Breast epithelium (tissue), 2 donors: Measurements from ENCODE around the gene POMT2.

- PRO-cap: no peak
- RAMPAGE, long total RNA, 2 experiments: no peak in any of the 2 experiments
Measured at GRCh38 chr14:75979588-75980576, 1.9 kb downstream of the TGFB3 start.

- PRO-cap: no peak
- RAMPAGE, long total RNA, 2 experiments: no peak in any of the 2 experiments
Measured at GRCh38 chr14:76075167-76075560, 76.6 kb upstream of the GPATCH2L start.

DNA sequence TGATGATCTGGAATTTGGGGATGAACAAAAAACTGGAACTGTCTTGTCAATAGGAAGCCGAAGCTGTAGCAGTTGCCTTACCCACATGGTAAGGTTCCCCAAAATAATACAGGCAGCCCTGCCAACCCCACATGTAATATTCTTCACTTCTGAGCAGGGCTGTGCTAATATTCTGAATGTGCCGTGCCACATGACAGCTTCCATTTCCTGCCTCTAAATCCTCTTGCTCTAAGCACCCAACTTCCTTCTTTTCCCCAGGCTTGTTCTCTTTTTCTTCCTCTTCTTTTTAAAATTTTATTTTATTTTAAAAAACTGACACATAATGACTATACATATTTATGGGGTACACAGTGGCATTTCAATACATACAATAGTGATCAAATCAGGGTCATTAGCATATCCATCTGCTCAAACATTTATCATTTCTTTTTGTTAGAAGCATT, 39.6 kb downstream of the GPATCH2L start:
- PRO-cap: no peak
- RAMPAGE, long total RNA, 2 experiments: no peak in any of the 2 experiments

DNA sequence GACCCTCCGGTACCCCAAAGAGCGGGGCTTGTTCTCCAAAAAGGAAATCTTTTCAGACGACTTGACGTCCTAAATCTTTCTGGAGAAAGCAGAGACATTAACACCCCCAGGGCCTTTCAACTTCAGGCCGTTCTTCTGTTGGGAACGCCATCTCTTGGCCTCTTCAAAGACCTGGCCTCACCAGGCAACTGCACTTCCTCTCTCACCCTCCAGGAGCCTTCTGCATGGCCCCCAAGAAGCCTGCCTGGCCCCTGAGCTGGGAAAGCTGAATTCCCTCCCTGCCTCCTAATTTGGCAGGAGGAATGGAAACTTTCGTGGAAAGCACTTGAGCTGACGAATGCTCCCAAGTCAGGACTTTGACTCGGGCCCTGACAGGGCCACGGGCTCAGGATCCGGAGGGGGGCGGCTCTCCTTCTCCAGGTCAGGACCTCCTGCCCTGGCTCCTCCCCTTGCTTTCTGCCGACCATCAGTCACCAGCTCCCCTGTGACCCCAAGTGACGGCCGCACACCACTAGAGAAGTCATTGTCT, 65.9 kb upstream of the ESRRB start:
- PRO-cap: no peak
- RAMPAGE, long total RNA, 2 experiments: no peak in any of the 2 experiments

DNA sequence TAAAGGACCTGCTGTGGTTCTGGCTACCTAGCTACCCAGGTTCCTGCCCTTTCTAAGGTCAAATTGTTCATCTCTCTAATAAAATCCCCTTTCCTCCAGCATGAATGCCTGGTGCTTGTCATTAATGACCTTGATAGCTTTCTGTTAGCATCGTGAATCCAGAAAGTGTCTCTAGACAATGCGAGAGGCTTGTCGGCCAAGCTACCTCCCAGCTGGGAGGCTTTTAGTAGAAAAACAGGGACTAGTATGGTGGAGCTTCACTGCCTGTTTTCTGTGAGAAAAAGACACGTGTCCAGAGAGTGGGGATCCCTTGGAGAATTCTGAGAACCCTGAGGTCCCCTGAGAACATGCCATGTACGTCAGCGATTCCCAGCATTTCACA, 139.6 kb downstream of the ESRRB start:
- PRO-cap: no peak
- RAMPAGE, long total RNA, 2 experiments: no peak in any of the 2 experiments

DNA sequence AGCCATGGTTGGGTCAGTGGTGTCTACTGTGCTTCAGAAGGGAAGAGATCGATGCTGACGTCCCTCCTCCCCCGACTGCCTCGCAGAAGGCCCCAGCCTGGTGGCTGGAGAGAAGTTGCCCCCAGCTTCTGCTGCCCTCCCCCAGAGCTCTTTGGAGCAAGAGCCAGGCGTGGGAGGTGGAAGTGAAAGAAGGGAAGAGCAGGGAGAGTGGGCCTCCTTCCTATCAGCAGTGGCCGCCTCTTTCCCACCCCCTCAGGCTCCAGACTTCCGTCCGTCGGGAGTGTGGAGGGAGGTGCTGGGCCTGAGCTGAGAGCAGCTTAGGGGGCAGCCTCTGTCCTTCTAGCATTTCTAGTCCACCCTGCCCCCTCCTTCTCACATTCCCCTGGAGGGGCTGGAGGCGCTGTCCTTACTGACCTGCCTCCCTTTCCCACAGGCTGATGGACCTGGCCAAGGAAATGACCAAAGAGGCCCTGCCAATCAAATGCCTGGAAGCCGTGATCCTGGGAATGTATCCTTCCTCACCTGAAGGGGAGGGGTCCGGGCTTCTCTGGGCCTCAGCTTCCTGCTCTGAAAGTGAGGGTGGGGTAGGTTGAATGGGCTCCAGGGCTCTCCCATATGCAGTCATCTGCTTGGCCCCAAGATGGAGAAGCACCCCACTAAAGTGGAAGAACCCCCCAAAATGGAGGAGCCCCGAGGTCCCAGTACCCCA, 11.6 kb downstream of the VASH1 start:
- PRO-cap: no peak
- RAMPAGE, long total RNA, 2 experiments: no peak in any of the 2 experiments

DNA sequence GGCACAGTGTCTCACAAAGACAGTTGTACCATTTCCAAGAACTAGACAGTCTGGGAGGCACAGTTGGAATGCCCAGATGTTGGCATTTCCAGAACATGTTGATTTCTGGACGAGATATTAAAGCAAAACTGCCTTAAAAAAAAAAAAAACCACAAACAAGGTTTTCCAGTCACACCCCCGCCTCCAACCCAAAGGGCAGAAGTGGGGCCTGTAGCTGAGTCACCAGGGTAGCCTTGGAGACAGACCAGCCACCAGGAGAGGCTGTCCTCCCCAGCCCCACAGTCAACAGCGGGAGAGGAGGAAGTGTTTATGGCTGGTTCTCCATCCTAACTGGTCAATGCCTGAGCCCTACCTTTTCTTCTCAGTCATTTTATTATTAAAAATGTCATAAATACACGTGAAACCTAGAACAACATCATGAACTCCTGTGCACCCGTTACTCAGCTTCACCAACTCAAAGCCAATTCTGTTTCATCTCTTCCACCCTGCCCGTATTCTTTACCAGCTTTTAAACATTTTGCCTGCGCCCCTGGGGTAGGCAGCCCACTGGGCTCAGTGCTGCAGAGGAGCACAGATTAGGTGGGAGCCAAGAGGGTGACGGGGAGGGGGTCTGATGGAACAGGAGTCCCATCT, 12.3 kb downstream of the VASH1 start:
- PRO-cap: no peak
- RAMPAGE, long total RNA, 2 experiments: no peak in any of the 2 experiments

GRCh38 chr14:76803242-76803705, 9.4 kb downstream of the ANGEL1 start:
- PRO-cap: no peak
- RAMPAGE, long total RNA, 2 experiments: no peak in any of the 2 experiments

DNA sequence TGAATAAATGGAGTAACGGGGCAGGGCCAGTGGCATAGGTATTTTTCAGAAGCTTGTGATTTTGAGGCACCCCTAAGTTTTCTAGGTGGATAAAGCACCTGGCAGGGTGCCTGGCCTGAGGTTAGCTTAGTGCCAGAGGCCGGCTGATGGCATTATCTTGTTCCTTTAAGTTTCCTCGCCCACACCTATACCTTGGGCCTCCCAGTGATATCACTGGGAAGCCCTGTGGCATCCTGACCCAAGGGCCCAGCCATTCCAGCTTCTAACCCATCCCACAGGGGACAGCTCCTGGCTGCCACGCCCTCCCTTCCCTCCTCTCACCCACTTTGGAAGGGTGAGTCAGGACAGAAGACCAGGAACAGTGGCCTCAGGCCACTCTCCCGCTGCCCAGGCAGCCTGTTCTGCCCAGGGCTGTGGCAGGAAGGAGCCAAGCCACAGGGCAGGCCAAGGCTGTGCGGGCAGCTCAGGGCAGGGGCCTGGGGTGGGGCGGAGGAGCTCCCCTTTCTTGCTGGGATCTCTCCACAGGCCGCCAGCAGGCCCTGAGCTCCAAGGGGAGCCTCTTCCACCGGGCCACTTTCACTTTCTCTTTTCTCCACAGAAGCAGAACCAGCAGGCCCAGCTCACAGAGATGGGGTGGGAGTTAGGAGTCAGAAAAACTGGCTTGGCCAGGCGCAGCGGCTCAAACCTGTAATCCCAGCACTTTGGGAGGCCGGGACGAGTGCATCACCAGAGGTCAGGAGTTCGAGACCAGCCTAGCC, 75.1 kb downstream of the IRF2BPL start:
- PRO-cap: unidirectional peak, plus-strand start at position 345 of the sequence
- RAMPAGE, long total RNA, 2 experiments: no peak in any of the 2 experiments

- PRO-cap: no peak
- RAMPAGE, long total RNA, 2 experiments: no peak in any of the 2 experiments
Measured at GRCh38 chr14:76961578-76962278, 66.8 kb downstream of the IRF2BPL start.

DNA sequence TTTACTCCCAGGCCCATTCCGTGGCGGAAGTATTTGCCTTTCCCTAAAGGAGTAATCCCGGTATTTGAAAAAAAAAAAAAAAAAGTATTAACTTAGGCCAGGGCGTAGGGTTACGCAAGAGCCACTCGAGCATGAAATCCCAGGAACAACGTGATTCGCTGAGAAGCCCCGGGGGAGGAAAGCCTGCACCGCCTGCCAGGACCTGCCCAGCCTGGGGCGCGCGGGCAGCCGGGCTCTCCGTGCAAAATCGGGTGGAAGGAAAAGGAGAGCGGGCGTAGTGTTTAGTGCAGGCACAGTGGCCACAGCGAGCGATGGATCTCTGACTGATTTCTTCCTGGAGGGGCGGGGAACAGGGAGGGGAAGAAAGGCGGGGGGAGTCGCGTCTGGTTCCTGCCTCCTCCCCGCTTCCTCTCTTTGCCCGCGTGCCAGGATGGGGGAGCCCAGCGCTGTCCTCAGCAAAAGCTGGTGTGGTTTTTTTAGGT, 4.8 kb upstream of the IRF2BPL start:
- PRO-cap: bidirectional peak, plus-strand start at position 161 of the sequence, minus-strand start outside the sequence; bidirectional peak, plus-strand start at position 244 of the sequence, minus-strand start at position 249 of the sequence; bidirectional peak, plus-strand start at position 417 of the sequence, minus-strand start at position 297 of the sequence
- RAMPAGE, long total RNA, 2 experiments: start-site peak on the plus strand in 2 of 2 experiments, centred at positions 197 to 237 of the sequence, 8 to 11 reads per replicate

DNA sequence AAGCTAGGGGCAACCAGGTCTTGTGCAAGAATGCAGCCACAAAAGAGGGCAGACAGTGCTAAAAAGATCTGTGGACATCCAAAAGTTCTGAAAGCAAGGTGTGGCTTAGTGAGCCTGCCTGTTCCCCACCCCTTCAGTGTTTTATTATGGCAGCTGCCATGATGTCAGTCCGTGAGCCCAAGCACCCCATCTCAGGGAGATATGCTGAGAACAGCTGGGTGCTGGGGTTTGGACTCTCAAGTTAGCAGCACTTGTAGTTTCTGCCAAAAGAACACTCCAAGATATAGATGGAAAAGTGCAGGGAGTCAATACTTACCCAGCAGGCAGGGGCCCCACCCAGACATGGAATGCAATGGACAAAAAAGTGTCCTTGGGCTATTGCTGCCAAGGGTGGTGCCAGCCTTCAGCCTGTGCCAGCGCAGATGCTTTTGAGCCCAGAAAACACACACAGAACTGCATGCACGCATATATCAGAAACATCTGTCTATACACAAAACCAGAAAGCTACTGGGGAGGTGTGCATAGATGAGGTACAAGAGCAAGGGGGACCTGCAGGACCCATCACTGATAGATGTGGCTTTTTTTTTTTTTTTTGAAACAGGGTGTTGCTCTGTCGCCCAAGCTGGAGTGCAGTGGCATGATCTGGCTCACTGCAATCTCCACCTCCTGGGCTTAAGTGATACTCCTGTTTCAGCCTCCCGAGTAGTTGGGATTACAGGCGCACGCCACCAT, 17.1 kb upstream of the IRF2BPL start:
- PRO-cap: no peak
- RAMPAGE, long total RNA, 2 experiments: no peak in any of the 2 experiments

GRCh38 chr14:77051128-77051688, 22.7 kb upstream of the IRF2BPL start:
- PRO-cap: unidirectional peak, plus-strand start at chr14:77051462
- RAMPAGE, long total RNA, 2 experiments: no peak in any of the 2 experiments

DNA sequence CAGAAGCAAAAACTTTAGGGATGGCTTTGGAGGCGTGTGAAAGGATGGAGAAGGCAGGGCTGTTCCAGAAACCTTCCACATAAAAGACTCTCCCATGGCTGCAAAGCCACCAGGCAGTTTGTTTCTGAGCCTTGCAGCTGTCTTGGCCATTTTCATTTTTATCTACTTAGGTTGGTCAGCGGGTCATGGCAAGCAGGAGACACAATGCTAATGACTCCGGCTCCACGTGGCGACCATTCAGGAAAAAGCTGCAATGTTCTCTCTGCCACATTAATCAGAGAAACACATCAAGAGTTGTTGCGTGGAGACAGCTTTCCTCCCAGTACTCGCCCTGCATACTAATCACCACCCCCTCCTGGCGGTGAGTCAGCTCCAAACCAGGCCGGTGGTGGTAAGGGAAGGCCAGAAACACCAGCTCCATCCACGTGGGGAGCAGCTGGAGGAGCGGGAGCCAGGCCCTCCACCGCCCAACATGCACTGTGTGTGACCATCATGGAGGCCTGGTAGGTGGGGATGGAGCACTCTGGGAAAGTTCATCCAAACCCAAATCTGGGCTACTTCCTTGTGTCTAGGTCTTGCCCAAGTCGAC, 31.0 kb upstream of the IRF2BPL start:
- PRO-cap: no peak
- RAMPAGE, long total RNA, 2 experiments: no peak in any of the 2 experiments

DNA sequence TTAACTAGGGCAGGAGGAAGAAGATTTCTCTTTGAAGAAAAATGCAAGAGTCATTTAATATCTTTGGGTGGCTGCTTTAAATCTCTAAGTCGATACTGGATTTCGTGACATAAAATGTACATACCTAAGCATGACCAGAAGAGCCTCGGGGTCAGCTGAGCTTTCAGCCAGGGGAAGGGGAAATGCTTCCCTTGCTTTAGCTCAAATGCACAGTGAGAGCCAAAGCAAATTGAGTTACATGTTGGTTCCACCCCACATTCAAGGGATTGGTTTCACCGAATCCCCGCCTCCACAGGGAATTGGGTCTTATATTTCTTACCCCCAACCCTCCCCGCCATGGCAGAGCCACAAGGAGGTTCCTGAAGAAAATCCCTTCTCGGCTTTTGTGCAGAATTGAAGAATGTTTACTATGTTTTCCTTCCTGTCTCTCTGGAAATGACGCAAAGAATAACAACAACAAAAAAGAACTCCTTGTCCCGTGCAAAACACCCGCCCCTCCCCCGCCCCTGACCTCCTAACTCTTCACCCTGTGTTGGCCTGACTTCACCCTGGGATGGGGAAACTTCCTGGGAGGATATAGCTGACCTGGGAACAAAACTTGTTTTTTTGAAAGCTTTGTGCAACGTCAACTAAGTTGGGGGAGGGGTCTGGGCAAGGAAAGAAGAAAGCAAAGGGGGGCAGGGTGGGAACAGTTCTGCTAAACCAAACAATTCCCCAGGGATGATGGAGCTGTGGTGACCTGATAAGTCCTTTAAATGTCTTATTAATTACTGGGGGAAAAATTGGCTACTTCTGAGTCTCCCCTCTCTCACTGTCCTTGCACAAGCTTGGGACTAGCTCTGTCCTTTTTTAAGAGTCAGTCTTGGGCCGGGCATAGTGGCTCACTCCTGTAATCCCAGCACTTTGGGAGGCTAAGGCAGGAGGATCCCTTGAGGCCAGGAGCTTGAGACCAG, 21.8 kb upstream of the CIPC start:
- PRO-cap: unidirectional peak, minus-strand start at position 209 of the sequence
- RAMPAGE, long total RNA, 2 experiments: start-site peak on the minus strand in 1 of 2 experiments, centred at position 198 of the sequence, 19 reads per replicate

DNA sequence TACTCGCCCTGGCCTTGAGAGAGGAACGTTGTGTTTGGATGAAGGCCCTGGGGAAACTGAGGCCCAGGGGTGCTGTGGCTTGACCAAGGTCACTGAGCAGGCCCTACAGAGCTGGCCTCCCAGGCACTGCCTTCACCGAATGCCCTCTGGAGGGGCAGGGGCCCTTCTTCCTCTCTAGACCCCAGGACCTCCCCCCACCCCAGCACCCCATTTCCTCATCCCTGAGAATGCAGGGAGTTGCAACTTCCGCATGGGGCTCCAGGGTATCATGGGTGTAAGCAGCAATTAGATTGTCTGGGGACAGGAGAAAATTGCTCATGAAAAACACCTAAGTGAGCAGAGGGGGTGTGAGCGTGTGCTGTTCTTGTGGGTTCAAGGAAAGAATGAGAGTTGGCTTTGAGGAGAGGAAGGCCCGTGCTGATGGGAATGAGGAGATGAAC, 872 bp downstream of the TMEM63C start:
- PRO-cap: no peak
- RAMPAGE, long total RNA, 2 experiments: no peak in any of the 2 experiments

DNA sequence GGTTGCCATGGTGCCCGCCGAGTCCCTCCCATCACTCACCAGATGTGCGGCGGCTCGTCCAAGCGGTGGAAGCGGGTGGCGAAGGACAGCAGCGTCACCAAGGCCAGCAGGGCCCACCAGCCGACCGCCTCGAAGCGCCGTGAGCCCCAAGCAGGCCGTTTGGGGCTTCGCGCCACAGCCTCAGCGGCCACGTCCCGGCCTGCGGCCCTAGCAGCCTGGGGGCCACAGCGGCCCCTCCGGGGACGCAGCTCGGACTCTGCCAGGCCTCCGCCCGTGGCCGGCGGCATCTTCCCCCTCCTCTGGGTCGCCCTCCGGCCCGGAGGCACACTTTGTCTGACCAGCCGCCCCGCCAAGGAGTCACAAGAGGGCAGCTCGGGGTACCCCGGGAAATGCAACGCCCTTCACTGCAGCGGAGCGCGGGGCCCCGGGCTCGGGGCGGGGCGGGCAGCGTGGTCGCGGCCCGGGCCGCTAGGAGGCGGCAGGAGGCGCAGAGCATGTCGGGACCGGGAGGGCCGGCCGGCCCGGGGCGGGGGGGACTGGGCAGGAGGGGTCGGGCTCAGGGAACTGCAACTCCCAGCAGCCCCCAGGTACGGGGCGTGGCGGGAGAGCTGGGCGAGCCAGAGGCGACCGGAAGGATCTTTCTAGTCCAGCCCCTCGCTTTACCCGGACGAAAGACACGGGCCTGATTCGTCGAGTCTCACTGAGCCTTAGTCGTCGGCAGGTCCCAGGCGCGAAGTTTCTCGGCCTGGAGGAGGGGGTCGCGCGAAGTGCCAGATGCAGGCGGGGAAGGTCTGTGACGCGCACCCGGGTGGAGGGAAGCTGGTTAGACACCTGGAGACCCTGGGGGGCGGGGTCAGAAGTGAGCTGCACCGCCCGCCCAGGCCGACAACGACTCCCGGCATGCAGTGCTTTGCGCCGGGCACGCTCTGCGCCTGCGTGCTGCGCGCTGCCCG, at the start of gene POMT2:
POMT2 (minus strand) TSS at position 489 of the 953 bp plus-strand sequence.
- PRO-cap: bidirectional peak, plus-strand start at position 41 of the sequence, minus-strand start outside the sequence; bidirectional peak, plus-strand start outside the sequence, minus-strand start at position 902 of the sequence
- RAMPAGE, long total RNA, 2 experiments: start-site peak on the plus strand in 1 of 2 experiments, centred at position 650 of the sequence, 45 reads per replicate

DNA sequence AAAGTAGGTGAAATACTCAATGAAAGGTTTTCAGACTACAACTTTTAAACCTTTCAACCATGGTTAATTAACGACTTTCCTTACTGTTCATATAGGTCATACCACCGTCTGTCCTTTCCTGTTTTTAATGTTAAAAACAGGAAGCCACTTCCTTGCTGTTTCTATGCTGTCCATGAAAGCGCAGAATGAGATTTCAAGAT, 27.4 kb downstream of the SPTLC2 start:
- PRO-cap: no peak
- RAMPAGE, long total RNA, 2 experiments: no peak in any of the 2 experiments

GRCh38 chr14:77615329-77616057, 944 bp downstream of the SPTLC2 start:
- PRO-cap: no peak
- RAMPAGE, long total RNA, 2 experiments: no peak in any of the 2 experiments

DNA sequence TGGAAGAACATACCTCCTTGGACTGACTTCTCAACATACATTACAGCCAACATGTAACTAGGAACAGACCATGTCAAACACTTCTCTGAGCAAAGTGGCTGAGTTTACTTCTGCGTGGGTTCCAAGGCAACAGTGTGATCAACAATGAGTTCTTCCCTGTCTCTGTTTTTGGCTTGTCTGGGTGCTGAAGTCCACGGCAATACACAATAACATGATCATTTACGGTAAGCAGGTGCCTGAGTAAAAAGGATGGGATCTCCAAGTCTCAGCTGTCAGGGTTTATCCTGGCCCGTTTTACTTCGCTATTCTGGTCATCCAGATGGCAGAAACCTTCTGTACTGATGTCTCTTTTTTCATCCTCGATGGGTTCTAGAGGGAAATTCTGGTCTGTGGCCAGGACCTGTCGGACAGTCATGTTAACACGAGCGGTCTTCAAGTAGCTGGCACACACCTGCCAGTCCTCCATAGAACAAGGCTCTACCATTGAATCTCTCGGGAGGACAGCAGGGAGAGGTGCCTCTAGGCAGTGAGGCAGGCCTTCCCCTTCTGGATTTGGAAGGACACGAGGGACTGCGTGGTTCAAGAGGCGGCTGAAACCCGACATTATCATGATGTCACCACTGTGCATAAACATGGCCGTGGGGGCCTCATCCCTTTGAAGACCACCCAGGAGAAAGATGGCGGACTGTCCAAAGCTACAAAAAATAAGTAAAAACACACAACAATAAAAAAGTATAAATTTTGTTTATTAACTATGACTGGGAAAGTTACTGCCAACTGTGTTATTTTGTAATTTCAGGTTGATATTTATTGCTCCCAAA, 34.1 kb downstream of the ALKBH1 start:
- PRO-cap: no peak
- RAMPAGE, long total RNA, 2 experiments: no peak in any of the 2 experiments